HT-29 (cell line): ENCODE data around the gene CCDC125.

GRCh38 chr5:68170841-68171683 lies 44.5 kb upstream of the PIK3R1 start:
- RAMPAGE, long total RNA: no peak

DNA sequence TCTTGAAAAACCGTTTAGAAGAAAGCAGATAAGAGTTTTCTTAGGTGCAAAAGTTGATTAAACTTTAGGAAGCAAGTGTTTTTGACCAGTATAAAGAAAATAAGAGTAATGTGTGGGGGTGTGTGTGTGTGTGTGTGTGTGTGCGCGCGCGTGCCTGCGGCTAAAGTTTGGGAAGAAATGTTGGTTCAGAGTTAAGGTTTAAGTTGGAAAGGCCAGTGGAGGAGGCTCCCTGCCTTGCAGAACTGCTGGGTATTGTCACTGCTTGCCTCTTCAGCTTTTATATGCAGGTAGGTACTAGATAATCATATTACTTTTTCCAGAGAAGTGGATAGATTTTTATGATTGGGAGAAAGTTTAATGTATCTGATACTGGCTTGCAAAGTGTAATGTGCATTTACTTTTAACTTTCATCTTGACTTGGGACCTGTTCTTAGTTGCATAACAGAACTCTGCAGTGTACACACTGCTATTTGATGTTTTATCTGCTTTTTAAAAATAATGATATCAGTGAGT lies 2.0 kb downstream of the PIK3R1 start:
- RAMPAGE, long total RNA: no peak

GRCh38 chr5:68265808-68266445 lies 50.4 kb downstream of the PIK3R1 start:
- RAMPAGE, long total RNA: no peak

DNA sequence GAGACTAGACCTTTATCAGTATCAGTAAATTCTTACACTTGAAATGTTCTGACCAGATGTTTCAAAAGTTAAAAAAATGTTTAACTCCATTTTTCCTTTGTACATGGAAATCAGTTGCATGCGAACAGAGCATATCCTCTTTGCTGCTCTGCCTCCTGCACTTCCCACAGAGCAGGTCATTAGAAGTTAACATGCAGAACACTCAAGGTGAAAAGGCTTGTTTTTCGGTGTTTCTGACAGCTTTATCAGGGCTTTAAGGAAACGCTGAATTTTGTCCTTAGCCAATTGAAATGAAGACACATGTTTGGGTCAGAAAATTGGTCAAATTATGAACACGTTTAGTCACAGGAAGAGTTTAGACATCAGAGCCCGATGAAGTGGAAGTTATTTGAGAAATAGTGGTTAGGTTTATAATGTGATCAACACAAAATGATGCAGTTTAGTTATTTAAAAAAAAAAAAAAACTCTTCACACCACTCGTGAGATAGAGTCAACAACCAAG lies 59.6 kb downstream of the PIK3R1 start:
- RAMPAGE, long total RNA: no peak

GRCh38 chr5:68287934-68288913 lies 72.7 kb downstream of the PIK3R1 start:
- RAMPAGE, long total RNA: no peak

DNA sequence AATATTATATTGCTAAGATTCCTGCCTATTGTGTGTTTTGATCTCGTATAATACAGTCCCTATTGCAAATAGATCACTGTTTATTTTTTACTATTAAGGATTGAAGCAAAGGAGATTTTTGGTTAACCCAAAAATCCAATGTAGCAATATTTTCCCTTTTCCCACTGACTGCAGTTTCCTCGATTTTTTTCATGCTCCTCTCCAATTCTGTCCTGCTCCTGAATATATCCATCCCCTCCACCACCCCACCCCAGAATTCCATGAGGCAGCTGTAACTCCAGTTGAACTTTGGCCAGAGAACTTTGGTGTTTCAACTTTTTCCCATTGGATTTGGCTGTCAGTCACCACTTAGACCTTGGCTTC lies 261.1 kb downstream of the PIK3R1 start:
- RAMPAGE, long total RNA: no peak

DNA sequence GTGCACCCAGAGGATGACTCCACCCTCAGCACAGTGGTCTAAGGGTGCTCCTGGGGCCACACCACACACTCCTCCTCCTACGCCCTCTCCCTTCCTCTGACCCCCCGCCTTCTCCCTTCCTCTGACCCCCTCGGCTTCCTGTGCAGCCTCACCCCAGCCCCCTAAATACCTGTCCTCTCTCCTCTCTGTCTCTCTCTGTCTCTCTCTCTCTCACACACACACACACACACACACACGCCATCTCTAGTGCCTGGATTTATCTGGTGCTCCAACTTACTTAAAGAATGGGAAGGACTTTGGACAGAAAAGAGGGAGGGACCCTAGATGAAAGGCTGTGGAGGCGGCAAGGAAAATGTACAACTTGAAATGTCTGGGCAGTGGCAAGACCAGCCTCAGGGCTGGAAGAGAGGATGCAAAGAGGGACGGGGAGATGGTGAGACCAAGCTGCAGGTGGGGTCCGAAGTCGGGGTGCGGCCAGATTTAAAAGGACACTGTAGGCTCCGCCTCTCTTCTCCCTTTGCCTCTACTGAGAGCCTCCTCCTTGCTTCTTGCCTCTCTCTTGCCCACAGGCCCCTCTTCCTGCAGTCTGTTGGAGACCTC lies 18.1 kb upstream of the SLC30A5 start:
- RAMPAGE, long total RNA: no peak

DNA sequence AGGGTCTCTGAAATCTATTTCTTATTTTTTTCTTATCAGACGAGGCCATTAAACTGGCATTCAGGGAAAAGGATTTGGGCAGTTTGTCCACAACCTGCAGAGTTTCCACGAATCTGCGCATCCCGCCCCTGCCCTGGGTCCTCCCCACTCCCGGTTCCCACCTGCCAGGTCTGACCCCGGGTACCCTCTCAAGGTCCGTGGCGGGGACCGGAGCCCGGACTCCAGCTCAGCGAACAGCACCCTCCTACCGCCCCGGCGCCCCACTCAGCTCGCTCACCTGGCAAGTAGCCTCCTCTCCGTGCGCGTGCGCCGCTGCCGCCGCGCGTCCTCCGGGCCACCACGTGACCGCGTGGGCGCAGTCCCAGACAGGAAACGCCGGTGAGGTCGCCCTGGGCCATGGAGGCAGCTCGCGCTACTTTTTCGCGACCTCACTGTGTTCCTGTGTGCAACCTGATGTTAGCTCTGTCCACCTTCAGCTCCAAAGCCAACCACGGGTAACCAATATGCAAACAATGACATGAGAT lies at the start of gene CCDC125:
Gene CCDC125, minus strand, starts transcription at position 314 of the 524 bp plus-strand sequence.
- RAMPAGE, long total RNA: start-site peak on the minus strand centred at position 295 of the sequence, 67 bp wide, 22 and 49 reads in 2 replicates

GRCh38 chr5:69413889-69414475 lies 934 bp upstream of the MARVELD2 start:
- RAMPAGE, long total RNA: no peak

GRCh38 chr5:69492927-69493147 lies 247 bp downstream of the OCLN start:
- RAMPAGE, long total RNA: no peak

DNA sequence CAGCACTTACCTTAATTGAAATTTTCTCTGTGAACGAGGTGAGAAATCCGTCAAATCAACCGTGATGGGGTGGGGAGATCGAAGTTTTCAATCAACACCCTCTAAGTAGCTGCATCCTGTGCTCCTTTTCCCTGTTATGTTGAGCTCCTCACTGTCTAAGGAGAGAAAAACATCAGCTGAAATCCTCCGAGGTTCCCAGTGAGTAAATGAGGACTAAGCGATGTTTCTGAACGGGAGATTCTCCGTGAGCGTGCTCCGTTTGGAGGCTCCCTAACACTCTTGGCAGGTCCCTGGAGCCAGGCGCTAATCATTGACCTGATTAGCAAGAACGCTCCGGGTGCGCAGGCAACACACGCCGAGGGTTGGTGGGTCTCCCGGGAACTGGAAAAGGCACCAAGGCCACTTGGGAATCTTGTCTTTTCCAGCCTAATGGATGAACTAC lies 9.8 kb upstream of the BDP1 start:
- RAMPAGE, long total RNA: no peak

DNA sequence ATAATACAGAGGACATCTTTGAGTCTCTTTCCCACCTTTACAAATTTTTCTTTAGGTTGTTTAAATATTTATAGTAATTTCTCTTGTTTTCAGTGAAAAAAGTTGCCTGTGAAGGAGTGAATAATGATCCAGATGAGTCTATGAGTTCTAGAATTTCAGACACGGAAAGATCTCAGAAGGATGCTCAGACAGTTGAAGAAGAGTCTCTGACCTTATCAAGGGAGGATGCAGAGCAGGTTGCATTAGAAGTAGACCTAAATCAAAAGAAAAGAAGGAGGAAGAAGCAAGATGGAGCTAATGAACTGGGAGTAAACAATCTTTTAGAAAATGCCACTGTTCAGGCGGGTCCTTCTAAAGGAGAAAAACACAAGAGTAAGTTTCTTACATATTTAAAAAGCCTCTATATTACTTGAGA lies 33.9 kb downstream of the BDP1 start:
- RAMPAGE, long total RNA: no peak

DNA sequence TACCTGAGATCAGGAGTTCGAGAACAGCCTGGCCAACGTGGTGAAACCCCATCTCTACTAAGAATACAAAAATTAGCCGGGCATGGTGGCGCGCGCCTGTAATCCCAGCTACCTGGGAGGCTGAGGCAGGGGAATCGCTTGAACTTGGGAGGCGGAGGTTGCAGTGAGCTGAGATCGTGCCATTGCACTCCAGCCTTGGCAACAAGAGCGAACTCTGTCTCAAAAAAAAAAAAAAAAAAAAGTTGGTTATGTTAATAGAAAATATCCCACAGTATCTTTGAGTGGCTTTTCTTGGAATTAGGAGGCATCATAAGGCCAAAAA lies 869 bp downstream of the MCCC2 start:
- RAMPAGE, long total RNA: no peak

- RAMPAGE, long total RNA: no peak
Measured at GRCh38 chr5:71925033-71925476, 182.2 kb upstream of the MAP1B start.

- RAMPAGE, long total RNA: no peak
Measured at GRCh38 chr5:72108492-72109212, 1.4 kb downstream of the MAP1B start.

DNA sequence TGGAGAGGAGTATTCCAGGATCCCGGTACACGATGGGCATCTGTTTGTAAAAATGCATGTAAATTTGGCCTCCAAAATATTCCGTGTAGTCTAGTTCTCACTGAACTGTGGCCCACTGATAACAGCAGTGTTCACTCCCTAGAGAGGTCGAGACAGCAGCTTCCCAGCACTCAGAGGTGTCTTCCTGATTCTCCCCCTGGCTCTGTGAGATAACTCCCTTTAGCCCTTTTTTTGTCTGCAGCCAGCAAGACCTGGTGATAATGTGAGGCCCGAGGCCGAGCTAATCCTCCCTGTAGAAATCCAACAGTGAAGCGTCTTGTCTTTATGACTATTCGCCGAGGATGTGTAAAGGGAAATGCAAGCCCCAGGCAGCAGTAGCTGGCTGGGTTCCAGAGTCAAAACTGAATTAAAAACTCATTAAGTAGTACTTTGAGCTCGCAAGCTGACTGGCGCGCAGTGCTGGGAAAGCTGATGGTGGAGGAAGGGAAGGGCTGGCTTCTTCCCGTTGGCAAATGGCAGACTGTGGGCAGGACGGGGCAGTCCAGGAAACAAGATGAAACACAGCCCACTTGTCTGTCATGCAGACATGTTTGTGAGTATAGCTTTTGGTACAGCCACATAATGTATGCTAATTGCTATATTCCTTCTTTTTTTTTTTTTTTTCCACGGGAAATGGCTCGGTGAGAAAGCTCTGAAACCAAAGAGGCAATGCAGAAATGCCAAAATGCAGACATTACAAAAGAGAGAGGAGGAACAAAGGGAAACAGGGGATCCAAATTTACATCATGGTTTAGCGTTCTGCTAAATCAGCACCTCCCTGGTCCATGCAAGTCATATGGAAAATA lies 59.3 kb downstream of the MAP1B start:
- RAMPAGE, long total RNA: no peak

- RAMPAGE, long total RNA: no peak
Measured at GRCh38 chr5:72242852-72243593, 77.0 kb downstream of the MRPS27 start.

DNA sequence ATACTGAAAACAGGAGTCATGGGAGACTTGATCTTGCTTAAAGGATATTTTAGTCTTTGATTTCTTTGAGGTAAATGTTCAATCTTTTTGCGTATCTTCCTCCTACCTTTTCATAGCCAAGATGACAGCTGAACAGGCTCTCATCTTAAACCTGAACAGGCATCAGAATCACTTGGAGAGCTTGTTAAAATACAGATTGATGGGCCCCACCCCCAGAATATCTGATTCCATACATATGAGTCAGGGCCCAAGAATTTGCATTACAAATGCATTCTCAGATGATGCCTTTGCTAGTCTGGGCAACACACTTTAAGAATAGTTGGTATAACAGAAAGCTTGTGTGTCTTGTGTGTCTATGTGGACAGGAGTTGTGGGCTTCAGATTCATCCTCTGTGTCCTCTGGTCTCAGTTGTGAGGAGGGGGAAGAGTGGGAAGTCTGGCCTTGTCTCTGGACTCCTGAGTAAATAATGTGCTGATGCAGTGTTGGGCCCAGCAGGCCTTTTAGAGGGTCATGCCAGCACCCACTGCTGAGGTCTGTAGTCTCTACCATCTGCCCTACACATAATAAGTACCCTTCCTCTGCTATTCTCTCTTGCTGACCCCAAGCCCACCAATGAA lies 43.0 kb downstream of the PTCD2 start:
- RAMPAGE, long total RNA: no peak

GRCh38 chr5:72378600-72379012 lies 58.4 kb downstream of the PTCD2 start:
- RAMPAGE, long total RNA: no peak

DNA sequence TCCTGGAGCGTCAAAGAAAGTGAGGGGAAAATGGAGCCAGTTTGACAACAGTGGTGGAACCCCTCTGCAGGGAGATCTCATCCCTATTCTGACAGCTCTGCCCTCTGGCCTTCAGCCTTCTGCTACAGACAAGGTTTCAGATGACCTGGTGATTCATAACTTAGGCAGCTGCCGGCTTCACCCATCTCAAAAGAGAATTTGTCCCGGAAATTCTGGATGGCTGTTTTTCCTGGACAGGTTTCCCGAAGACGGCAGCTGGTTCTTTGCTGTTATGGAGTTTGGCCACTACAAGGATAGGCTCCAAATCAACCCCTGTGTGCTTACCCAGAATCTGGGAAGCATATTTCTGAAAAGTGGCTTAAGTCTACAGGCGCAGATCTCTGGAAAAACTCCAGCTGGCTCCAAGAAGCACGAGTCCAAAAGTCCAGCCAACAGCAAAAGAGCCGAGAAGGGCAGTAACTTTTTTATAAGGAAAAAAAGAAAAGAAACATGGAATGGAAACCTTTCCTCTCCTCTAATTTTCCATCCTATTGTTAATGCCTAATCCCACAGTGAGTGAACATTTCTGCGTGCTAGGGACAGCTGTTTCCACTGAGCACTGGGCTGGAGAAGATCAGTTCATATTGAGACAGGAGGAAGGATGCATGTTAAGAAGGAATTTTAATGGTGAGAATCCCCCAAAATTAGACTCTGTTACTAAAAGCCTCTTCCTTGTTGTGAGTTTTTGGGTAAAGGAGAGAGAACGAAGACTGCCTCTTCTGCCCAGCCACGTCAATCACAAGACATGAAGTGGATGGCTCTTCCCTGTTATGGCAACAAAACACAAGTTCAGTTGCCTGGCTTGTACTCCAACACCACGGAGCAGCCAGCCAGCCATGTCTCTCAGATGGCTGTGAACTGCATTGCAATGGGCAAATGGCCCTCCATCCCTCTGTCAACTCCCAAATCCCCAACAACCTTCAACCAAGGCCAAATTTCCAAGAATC lies 54.4 kb downstream of the ZNF366 start:
- RAMPAGE, long total RNA: no peak